PC-3 (cell line): ENCODE measurements around the gene PHLPP1.

GRCh38 chr18:59629710-59630085, 67.5 kb downstream of the CCBE1 start:
- RAMPAGE, long total RNA = no peak

DNA sequence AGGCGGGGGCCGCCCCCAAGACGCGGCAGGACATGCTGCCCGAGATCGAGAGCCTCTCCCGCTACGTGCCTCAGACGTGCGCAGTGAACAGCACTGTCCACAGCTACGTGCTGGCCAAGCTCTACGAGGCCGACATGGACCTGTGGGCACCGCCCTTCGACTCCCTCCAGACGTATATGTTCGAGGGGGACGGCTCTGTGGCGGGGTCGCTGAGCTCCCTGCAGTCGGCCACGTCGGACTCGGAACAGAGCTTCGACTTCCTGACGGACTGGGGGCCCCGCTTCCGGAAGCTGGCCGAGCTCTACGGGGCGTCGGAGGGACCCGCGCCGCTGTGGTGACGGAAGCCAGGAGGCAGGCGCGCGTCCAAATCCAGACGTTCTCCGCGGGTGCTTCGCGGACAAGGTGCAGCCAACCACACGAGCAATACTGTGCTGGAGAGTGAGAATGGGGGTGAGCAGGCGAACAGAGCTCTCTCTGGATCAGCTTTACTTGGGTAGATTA, 221.2 kb downstream of the CDH20 start:
- RAMPAGE, long total RNA = no peak

DNA sequence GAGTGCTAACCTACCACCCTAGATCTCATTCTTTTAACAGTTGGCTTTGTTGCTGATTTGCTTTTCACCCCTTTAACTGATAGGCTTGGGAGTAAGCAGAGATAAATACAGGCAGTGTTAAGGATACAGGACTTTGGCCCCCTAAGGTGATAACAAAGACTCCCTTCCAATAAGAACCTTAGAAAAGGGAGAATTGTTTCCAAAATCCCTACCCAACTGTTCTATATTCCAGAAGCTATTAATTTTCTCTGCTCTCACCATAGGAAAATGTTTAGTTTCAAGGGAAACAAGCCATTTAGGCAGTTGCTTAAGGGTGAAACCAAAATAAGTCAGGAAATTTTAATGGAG, 238.9 kb downstream of the RNF152 start:
- RAMPAGE, long total RNA = no peak

DNA sequence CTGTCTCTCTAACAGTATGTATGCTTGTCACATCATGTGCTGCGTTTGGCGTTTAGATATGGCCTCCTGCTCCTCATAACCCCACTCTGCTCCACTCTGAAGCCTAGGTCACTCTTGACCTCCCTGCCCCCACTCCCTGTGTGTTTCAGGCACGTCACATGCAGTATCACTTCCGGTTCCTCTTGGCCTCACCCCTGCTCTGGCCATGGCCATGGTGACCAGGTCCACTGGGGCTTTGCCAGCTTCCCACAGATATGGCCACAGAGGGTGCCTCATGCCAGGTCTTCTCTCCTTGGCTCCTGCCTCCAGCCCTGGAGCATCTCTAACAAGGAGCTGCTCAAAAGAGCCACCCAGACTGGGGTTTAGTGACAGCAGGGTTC, 159.9 kb downstream of the RNF152 start:
- RAMPAGE, long total RNA = no peak

DNA sequence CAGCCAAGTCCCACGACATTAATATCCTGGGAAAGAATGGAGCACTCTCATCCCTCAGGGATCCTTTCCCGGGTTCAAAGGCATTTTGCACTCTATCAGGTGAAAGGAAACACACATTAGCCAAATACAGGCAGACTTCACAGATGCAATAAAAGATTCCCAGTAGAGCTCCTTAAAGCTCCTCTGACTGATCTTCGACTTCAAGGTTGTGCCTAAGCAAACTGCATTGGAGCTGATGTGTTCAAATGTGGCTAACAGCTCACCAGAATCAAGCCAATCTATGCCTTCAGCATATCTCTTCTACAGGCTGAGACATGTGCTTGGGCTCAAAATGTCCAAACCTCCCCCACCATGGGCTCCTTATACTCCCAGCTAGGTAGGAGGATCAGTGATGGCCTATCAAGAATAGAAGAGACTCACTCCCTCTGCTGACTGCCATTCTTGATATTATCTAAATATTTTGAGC, 158.3 kb downstream of the RNF152 start:
- RAMPAGE, long total RNA = no peak

DNA sequence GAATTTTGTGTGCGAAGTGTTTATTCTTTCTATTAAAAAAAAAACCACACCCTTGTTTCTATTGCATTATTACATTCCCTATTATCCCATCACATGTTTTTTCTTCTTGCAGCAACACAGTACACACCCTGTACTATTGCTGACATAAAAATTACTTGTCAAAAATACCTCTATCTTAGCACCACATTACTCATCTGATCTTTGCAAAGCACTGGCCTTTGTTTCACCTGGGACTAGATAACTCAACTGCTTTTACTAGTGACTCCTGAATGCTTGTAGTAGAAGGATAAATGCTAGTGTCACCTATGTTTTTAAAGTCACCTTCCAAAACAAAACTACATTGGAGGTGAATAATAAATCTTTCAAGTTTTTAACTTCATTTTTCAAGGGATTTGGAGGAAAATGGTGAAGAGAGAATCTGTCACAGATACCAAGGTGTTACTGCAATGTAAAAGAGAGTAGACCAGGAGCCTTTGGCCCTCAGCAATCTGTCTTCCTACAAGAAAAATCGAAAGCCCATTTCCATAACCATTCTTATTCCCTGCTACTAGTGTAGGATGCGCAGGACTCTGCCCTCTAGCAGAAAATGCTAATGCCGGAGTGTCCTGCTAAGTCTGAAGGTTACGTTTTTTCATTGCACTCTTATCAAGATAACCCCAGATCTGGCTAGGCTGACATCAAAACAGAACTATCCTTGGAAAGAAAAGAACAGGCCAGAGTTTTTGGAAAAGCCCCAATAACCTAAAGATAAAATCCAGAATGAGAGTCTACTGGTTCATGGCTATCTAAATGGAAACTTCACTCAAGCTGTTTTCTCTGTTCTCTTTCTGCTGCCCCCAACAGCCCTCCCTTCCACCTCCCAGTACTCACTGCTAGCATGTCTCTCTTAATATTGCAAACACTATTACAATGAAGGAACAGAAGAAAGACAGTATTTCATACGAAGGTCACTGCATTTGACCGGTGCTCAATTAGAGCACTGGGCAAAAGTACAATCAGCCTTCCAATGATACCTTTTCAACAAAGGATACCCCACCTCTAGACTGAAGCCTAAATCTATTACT, 1.1 kb downstream of the RNF152 start:
- RAMPAGE, long total RNA = no peak

- RAMPAGE, long total RNA = no peak
These were observed 57.9 kb downstream of the PIGN start for GRCh38 chr18:62128882-62129398.

DNA sequence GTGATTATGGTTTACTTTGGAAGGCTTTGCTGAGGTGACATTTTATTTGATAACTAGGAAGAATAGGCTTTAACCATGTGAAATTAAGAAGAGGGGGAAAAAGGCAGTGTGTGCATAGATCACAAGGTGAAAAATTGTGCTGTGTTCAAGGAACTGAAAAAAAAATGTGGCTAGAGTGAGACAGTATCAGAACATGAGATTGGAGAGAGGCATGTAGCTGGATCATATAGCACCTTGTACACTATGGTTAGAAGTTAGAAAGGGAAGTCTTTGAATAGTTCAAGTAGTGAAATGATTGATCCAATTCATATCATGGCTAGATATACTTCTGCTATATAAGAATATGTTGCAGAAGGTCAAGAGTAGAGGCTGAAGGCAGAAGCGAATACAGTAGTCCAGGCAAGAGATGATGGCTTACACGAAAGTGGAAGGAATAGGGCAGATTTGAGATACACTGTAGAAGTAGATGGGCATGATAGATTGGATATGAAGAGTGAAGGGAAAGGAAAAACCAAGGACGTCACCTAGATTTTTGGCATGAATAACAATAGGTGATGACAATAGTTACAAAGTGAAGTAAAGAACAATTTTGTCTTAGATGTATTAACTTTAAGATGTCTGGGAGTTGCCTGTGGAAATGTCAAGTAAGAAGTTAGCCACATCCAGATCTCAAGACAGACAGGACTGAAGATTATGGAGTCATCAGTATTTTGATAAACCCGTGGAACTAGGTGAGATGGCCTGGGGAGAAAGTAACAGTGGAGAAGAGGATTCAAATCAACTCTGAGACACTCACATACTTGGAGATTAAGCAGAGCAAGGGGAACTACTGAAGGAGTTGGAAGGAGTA, 12.0 kb upstream of the TNFRSF11A start:
- RAMPAGE, long total RNA = no peak

DNA sequence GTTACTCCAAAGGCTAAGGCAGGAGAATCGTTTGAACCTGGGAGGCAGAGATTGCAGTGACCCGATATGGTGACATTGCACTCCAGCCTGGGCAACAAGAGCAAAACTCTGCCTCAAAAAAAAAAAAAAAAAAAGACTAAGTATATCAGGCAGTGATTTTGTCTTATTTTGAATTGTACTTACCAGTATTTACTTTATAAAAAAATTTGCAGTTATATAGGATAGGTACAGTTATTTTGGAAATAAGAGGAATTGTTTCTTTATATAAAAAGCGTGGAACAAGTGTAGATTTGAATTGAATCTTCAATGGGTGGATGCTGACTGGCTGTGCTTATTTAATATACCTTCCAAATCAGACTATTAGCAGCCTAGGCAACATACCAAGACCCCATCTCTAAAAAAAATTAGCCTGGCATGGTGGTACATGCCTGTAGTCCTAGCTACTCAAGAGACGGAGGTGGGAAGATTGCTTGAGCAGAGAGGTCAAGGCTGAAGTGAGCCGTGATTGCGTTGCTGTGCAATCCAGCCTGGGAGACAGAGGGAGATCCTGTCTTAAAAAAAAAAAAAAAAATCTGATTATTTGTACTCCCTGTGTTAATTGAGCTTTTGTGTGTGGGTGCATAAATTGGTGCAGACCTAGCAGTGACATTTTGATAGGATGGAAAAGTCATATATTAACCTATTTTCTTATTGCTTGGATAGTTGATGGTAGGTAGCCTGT, 11.1 kb downstream of the ZCCHC2 start:
- RAMPAGE, long total RNA = no peak

DNA sequence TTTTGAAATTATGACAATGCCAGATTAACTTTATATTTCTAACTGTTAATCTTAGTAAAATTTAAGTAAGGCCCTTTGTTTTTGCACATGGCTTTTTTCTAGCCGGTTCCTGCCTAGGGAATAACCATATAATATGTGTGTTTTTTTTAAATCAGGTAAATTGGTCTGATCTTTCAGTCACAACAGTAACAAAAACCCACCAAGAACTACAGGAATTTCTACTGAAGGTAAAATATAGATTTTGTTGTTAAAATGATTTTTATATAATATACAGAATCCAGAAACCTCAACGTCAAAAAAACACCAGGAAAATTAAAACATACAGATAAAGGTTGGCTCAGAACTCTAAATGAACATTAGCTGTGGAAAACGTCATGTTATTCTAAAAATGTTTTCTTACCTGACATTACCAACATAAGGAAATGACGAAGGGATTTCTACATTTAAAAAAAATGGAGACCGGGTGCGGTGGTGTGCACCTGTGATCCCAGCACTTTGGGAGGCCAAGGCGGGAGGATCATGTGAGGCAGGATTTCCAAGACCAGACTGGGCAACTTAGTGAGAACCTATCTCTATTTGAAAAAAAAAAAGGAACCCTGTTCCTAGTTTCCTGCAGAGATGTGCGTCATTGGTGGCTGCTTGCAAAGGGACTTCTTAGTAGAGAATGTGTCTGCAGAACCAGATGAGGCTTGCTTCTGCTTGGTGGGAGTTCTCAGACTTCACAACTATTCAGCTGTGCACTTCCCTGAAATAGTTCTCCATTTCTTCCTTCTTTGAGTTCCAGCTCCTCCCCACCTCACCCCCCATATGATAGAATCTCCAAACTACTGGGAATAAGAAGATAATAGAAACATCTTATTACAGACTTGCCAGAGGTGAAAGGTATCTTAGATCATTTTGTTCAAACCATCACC, 22.1 kb downstream of the ZCCHC2 start:
- RAMPAGE, long total RNA = no peak

- RAMPAGE, long total RNA = no peak
These were observed at the start of gene PHLPP1 for GRCh38 chr18:62715433-62715993. Gene PHLPP1 (plus strand): TSS chr18:62715541.

DNA sequence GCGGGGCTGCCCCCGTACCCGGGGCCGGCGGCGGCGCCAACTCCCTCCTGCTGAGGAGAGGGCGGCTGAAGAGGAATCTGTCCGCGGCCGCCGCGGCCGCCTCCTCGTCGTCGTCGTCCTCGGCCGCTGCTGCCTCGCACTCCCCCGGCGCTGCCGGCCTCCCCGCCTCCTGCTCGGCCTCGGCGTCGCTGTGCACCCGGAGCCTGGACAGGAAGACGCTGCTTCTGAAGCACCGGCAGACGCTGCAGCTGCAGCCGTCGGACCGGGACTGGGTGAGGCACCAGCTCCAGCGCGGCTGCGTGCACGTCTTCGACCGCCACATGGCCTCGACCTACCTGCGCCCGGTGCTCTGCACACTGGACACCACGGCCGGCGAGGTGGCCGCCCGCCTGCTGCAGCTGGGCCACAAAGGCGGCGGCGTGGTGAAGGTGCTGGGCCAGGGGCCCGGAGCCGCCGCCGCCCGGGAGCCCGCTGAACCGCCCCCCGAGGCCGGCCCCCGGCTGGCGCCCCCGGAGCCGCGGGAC, 715 bp downstream of the PHLPP1 start:
- RAMPAGE, long total RNA = no peak

DNA sequence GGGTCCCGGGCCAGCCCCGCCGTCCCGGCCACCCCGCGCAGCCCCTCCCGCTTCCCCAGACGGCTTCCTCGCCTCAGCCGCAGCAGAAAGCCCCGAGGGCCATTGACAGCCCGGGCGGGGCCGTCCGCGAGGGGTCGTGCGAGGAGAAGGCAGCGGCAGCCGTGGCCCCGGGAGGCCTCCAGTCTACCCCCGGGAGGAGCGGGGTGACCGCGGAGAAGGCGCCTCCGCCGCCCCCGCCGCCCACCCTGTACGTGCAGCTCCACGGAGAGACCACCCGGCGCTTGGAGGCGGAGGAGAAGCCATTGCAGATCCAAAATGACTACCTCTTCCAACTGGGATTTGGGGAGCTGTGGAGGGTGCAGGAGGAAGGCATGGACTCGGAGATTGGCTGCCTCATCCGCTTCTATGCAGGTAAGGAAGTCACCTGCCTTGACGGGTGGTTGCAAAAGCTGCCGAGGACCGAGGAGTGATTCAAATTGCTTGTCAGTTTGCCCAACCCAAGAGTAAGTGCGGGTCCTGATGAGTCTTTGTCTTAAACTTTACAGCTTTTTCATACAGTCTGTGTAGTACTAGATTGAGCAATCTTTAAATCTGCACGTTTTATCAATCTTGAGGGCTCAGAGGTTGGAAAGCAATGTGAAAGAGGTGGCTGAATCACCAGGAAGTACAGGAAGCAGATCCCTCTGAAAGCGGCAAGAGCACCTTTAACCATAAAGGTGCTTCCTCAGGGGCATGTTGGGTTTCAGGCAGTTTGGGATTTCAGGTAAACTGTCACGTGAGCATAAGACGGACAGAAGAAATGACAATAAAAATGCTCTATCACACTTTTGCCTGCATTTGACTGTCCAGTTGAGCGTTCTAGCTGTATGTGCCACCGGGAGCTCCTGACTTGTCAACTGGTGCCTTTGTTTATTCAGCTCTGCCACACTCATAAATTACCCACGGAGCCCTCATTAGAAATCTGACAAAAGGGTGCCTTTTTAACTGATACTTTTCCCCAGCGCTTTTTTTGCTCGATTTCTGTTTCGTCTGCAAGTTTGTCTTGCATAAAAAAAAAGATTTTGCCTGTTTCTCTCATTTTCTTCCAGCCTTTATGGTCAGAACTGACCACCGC, 1.9 kb downstream of the PHLPP1 start:
- RAMPAGE, long total RNA = no peak

DNA sequence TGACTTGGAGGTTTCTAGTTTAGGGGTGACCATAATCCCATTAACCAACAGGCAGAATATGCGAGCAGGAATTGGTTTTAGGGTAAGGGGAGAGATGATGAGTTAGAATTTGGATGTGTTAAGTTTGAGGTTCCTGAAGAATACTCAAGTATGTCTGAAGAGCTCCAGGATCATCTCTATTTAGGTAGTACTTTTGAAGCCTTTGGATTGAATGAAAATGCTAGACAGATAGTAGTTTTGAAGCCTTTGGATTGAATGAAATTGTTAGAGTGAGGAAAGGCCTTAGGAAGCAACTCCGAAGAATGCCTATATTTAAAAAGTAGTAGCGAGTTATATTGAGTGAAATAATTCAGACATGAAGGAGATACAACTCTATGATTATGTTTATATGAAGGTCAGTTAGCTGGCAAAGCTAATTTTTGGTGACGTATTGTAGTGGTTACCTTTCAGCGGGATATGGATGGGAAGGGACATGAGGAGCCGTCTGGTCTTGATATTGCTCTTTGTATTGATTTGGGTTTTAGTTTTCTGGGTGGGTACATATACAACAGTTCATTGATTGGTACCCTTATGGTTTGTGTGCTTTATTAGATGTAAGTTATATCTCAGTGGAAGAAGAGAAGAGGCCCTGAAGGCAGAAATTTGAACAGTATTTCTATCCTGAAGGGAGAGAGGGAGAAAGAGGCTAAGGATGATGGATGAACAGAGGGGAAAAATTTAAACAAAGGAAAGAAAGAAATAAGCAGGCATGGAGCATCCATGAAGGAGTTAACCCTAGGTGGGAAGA, 23.8 kb downstream of the PHLPP1 start:
- RAMPAGE, long total RNA = no peak

- RAMPAGE, long total RNA = no peak
These were observed 178.0 kb downstream of the BCL2 start for GRCh38 chr18:63141145-63142372.

GRCh38 chr18:63155798-63156889, 163.4 kb downstream of the BCL2 start:
- RAMPAGE, long total RNA = no peak

- RAMPAGE, long total RNA = no peak
These were observed 137.3 kb downstream of the BCL2 start for GRCh38 chr18:63182319-63182645.

DNA sequence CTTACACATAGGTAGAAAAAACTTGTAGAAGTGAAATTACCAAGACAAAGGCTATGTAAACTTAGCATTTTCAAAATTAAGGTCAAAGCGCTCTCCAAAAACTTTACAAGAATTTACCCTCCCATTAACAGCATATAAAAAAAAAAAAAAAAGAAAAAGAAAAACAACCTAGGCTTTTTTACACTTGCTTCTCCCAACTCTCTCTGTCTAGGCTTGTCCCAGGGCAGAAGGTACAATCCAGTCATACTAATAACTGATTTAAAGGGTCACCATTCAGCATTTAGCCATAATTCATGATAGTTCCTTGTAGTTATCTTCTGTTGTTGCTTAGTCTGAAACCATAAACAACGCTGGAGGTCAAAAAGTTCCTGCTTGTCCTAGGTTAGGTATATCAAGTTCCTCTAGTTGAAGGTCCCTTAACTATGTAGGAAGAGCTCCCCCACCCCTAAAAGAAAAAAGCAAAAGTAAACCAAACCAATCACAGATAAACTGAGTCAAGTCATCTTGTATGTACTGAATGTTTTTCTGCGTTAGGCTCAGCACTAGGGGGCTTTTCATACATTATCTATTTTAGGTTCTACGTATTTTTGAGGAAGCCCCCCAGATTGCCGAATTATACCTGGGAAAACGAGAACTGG, 130.4 kb downstream of the BCL2 start:
- RAMPAGE, long total RNA = no peak

GRCh38 chr18:63301216-63302058, 18.1 kb downstream of the BCL2 start:
- RAMPAGE, long total RNA = no peak

- RAMPAGE, long total RNA = no peak
These were observed 326 bp downstream of the BCL2 start for GRCh38 chr18:63319264-63319621.